Heart left ventricle (tissue), 7 donors: ENCODE data around the genes PAM16, SEPTIN12, ROGDI and C16orf89.

- PRO-cap, 6 experiments: no peak in any of the 6 experiments
- RAMPAGE, long total RNA, 2 experiments: no peak in any of the 2 experiments
- RRBS: no CpG with 5 or more reads among the region's 16 CpGs
These were observed 3.1 kb downstream of the PAM16 start for GRCh38 chr16:4347853-4348622.

DNA sequence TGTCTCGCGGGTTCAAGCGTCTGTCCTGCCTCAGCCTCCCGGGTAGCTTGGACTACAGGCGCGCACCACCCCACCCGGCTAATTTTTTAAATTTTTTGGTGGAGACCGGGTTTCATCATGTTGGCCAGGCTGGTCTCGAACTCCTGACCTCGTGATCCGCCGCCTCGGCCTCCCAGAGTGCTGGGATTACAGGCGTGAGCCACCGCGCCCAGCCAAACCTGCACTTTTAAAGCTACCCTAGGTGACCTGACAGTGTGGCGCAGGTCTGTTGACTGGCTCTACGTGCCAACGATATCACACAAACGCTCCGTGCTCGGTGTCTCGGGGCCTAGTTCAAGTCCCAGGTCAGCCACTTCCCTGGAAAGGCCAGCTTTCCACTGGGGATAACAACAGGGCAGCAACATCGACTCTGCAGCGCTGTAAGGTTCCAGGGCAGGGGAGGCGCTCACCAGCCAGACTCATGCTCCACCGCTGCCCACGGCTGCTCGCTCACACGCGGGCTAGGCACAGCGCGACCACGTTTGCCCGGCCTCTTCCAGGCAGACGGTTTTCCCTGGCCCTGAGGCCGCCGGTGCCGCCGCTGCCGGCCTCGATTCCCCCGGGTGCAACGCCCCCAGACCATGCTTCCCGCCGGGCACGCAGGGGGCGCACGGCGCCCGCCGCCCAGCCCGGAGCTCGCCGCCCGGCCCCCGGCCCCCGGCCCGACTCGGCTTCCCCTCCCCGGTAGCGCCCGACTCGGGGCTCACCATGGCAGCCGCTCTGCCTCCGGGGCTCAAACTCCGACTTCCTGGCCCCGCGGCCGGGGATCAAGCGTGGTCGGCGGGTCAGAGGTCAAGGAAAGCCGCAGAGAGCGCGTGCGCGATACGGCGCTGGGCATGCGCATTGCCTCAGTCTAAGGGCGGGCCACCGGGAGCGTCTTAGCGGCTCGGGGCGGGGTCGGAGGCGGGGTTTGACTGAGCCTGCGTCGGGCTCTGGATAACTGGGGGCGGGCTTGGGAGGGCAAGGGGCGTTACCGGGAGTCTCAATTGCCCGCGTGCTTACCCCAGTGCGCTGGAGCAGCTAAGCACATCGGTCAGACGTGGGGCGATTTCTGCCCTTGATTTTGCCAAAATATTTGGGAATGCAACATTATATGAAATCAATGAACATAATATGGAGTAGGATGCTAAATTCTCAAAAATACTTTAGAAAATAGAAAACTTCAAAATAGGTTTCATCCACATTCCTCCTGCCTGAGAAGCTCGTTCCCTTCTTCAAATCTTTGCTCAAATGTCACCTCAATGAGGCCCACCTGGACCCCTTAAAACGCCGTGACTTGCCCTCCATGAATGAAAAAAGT is at the start of gene PAM16:
Gene PAM16 (minus strand): TSS at position 836 of the 1,339 bp plus-strand sequence.
- PRO-cap, 6 experiments: peak in 6 of 6 experiments; most common plus-strand start position 1,045 of the sequence (in 4); most common minus-strand start position 808 of the sequence (in 6)
- RAMPAGE, long total RNA, 2 experiments: start-site peak on the minus strand in 2 of 2 experiments, centred at positions 822 to 827 of the sequence, 789 to 1,609 reads per replicate
- RRBS: 2% methylated on average over 33 of the region's 103 CpGs

DNA sequence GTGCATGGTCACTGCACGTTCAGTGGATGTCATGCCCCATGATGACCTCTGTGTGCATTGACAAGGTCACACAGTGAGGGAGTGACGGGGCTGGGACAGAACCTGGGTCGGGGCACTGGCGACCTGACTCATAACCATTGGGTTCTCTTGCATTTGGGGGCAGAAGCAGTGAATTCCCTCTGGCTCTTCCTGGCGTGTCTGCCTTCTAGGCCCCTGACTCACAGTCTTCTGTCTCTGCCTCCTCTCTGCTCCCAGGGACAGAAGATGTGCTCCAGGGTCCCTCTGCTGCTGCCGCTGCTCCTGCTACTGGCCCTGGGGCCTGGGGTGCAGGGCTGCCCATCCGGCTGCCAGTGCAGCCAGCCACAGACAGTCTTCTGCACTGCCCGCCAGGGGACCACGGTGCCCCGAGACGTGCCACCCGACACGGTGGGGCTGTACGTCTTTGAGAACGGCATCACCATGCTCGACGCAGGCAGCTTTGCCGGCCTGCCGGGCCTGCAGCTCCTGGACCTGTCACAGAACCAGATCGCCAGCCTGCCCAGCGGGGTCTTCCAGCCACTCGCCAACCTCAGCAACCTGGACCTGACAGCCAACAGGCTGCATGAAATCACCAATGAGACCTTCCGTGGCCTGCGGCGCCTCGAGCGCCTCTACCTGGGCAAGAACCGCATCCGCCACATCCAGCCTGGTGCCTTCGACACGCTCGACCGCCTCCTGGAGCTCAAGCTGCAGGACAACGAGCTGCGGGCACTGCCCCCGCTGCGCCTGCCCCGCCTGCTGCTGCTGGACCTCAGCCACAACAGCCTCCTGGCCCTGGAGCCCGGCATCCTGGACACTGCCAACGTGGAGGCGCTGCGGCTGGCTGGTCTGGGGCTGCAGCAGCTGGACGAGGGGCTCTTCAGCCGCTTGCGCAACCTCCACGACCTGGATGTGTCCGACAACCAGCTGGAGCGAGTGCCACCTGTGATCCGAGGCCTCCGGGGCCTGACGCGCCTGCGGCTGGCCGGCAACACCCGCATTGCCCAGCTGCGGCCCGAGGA is 9.3 kb downstream of the VASN start:
- PRO-cap, 6 experiments: no peak in any of the 6 experiments
- RAMPAGE, long total RNA, 2 experiments: no peak in any of the 2 experiments
- RRBS: no CpG with 5 or more reads among the region's 57 CpGs

DNA sequence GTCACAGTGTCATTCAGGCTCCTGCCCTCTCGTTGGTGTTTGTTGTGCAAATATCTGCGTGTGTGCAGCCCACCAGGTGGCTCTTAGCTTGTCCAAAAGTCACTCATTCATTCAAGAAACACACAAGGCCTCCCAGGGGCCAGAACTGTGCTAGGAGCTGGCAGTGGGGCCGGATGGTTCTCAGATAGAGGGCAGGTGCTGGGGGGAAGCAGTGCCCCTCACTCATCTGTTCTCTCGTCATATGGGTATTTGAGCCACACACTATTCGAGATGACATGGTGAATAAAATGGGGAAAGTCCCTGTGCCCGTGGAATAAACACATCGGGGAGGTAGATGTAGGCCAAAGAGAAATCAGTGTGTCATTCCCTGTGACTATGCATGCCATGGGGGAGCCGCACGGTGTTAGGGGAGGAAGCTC is 18.1 kb downstream of the VASN start:
- PRO-cap, 6 experiments: no peak in any of the 6 experiments
- RAMPAGE, long total RNA, 2 experiments: no peak in any of the 2 experiments
- RRBS: no CpG with 5 or more reads among the region's 9 CpGs

- PRO-cap, 6 experiments: peak in 3 of 6 experiments; most common plus-strand start chr16:4486490 (in 3); most common minus-strand start chr16:4486309 (in 1)
- RAMPAGE, long total RNA, 2 experiments: no peak in any of the 2 experiments
- RRBS: no CpG with 5 or more reads among the region's 3 CpGs
These were observed 10.1 kb downstream of the HMOX2 start for GRCh38 chr16:4486182-4486726.

DNA sequence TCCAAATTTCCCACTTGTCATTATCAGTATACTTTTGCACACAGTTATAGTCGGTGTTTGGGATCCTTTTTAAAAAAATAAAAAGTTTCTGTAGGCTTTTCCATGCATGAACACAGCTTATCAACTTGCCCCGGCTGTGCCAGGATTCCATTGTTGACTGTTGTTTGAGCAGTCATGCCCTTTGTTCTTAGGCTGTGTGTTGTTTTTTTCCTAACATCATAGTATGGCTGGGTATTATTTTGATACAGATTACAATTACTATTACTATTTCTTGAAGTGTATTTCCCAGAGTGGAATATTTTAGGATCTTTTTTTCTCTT is 25.0 kb downstream of the HMOX2 start:
- PRO-cap, 6 experiments: peak in 1 of 6 experiments; most common minus-strand start position 159 of the sequence (in 1)
- RAMPAGE, long total RNA, 2 experiments: no peak in any of the 2 experiments
- RRBS: no CpG with 5 or more reads among the region's 2 CpGs

GRCh38 chr16:4639718-4640412 is 15.2 kb downstream of the MGRN1 start:
- PRO-cap, 6 experiments: no peak in any of the 6 experiments
- RAMPAGE, long total RNA, 2 experiments: no peak in any of the 2 experiments
- RRBS: no CpG with 5 or more reads among the region's 28 CpGs

- PRO-cap, 6 experiments: no peak in any of the 6 experiments
- RAMPAGE, long total RNA, 2 experiments: no peak in any of the 2 experiments
- RRBS: 73% methylated on average over 2 of the region's 18 CpGs
These were observed 17.5 kb upstream of the NUDT16L1 start for GRCh38 chr16:4675671-4676404.

- PRO-cap, 6 experiments: no peak in any of the 6 experiments
- RAMPAGE, long total RNA, 2 experiments: no peak in any of the 2 experiments
- RRBS: no CpG with 5 or more reads among the region's 11 CpGs
These were observed 10.8 kb downstream of the ANKS3 start for GRCh38 chr16:4723301-4723674.

- PRO-cap, 6 experiments: no peak in any of the 6 experiments
- RAMPAGE, long total RNA, 2 experiments: no peak in any of the 2 experiments
- RRBS: no CpG with 5 or more reads among the region's 16 CpGs
These were observed at the start of gene SEPTIN12 for GRCh38 chr16:4788016-4788687. TSS of gene SEPTIN12 (minus strand) at chr16:4788345.

GRCh38 chr16:4802477-4803434 is at the start of gene ROGDI:
TSS of gene ROGDI (minus strand) at chr16:4802633.
- PRO-cap, 6 experiments: peak in 6 of 6 experiments; most common plus-strand start chr16:4802798 (in 6); most common minus-strand start chr16:4802631 (in 6)
- RAMPAGE, long total RNA, 2 experiments: start-site peak on the minus strand in 2 of 2 experiments, at chr16:4802601-4802673 at its widest, 552 to 732 reads per replicate
- RRBS: 2% methylated on average over 39 of the region's 87 CpGs

- PRO-cap, 6 experiments: peak in 4 of 6 experiments; most common plus-strand start chr16:4883305 (in 4); most common minus-strand start chr16:4883062 (in 1)
- RAMPAGE, long total RNA, 2 experiments: no peak in any of the 2 experiments
- RRBS: no CpG with 5 or more reads among the region's 33 CpGs
These were observed 35.8 kb downstream of the UBN1 start for GRCh38 chr16:4882764-4883727.

DNA sequence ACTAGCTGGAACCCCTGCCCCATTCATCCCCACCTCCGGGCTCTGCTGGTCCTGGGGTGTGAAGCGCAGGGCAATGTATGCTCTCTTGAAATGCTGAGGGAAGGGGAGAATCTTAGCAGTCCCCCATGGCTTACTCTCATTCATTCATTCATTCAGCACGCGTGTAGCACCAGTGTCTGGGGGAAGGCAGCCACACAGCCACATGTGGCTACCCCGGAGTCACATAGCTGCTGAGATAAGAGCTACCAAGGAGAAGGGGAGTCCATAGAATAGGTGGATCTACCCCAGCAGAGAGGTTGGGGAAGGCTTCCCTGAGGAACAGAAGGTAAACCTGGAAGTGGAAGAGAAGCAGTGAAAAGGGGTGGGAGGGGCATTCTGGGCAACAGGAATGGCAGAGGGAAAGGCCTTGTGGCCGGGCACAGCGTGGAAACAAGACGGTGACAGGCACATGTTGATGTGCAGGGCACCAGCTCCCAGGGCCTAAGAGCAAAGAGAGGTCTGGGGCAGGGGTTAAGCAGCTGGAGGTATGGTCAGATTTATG is 6.5 kb downstream of the PPL start:
- PRO-cap, 6 experiments: no peak in any of the 6 experiments
- RAMPAGE, long total RNA, 2 experiments: no peak in any of the 2 experiments
- RRBS: no CpG with 5 or more reads among the region's 8 CpGs

GRCh38 chr16:4976222-4976490 is 18.0 kb downstream of the SEC14L5 start:
- PRO-cap, 6 experiments: no peak in any of the 6 experiments
- RAMPAGE, long total RNA, 2 experiments: no peak in any of the 2 experiments
- RRBS: no CpG with 5 or more reads among the region's 2 CpGs

- PRO-cap, 6 experiments: no peak in any of the 6 experiments
- RAMPAGE, long total RNA, 2 experiments: no peak in any of the 2 experiments
- RRBS: 6% methylated on average over 13 of the region's 58 CpGs
These were observed 29.4 kb downstream of the SEC14L5 start for GRCh38 chr16:4987295-4988194.

- PRO-cap, 6 experiments: peak in 2 of 6 experiments; most common plus-strand start chr16:5003112 (in 2)
- RAMPAGE, long total RNA, 2 experiments: start-site peak on the plus strand in 1 of 2 experiments, at chr16:5003067-5003155 at its widest, 34 reads per replicate
- RRBS: no CpG with 5 or more reads among the region's 4 CpGs
These were observed 30.8 kb downstream of the NAGPA start for GRCh38 chr16:5002926-5003298.

- PRO-cap, 6 experiments: no peak in any of the 6 experiments
- RAMPAGE, long total RNA, 2 experiments: no peak in any of the 2 experiments
- RRBS: no CpG with 5 or more reads among the region's 11 CpGs
These were observed at the start of gene C16orf89 for GRCh38 chr16:5065782-5066251. TSS of gene C16orf89 (minus strand) at chr16:5065956.

- PRO-cap, 6 experiments: no peak in any of the 6 experiments
- RAMPAGE, long total RNA, 2 experiments: no peak in any of the 2 experiments
- RRBS: no CpG with 5 or more reads among the region's 17 CpGs
These were observed 12.7 kb downstream of the EEF2KMT start for GRCh38 chr16:5084677-5085473.

- PRO-cap, 6 experiments: no peak in any of the 6 experiments
- RAMPAGE, long total RNA, 2 experiments: no peak in any of the 2 experiments
- RRBS: no CpG with 5 or more reads among the region's 3 CpGs
These were observed 1255.1 kb downstream of the TMEM114 start for GRCh38 chr16:7335168-7335732.

- PRO-cap, 6 experiments: peak in 2 of 6 experiments; most common plus-strand start chr16:7390093 (in 1)
- RAMPAGE, long total RNA, 2 experiments: no peak in any of the 2 experiments
- RRBS: no CpG with 5 or more reads among the region's 3 CpGs
These were observed 1200.5 kb downstream of the TMEM114 start for GRCh38 chr16:7389833-7390283.